AG08470 (cell line): ENCODE measurements around the gene CYB5A.

DNA sequence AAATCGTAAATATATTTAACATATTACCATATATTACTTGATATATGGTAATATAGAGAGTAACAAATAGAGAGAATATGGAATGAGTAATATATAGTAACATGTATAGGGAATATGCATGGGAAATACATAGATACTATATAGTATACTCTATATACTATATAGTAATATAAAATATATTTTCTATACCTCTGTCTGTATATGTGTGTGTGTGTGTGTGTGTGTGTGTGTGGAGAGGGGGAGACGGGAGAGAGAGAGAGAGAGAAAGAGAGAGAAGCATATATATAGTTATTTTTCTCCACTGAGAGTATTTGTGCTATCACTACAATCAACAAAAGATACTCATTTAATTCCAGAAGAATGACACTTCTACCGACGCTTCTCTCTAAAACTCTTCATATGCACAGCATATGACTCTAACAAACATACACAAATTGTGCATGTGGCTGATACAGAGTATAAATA is 295.2 kb upstream of the CDH7 start:
- RRBS, result no CpG with 5 or more reads among the region's 4 CpGs

- RRBS, result no CpG with 5 or more reads among the region's 2 CpGs
Measured at GRCh38 chr18:66599351-66599836, 4.5 kb downstream of the CDH19 start.

DNA sequence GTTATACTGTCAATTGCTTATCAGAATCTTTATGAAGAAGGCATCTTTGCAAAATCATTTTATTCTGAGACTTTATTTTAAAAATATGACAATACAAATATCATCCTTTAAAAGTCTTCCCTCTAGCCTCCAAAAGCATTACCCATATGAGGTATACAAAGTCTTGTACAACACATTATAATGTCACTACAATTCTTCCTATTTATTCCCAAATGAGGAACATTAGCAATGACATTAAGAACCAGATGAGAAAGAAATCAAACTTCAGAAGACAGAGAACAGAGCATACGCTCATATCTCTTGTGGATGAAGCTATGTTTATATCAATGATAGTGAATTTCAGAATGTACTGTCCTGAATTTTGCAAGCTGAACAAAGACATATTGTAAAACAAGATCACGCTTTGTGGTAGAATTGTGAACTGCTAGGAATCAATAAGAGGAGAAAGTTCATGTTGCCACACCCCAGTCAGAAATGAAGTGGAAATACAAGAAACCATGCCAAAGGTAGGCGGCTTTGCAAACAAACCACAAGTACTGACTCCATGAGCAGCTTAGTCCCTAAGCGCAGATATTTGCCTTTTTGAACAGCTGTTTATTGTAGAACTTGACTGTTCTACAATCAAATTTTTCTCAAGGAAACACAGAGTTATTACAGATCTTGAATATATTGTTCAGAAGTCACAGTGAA is 120.6 kb upstream of the CDH19 start:
- RRBS, result no CpG with 5 or more reads among the region's 4 CpGs

GRCh38 chr18:67620861-67621879 is 104.7 kb upstream of the DSEL start:
- RRBS, result no CpG with 5 or more reads among the region's 4 CpGs

- RRBS, result no CpG with 5 or more reads among the region's 1 CpG
Measured at GRCh38 chr18:68054529-68054985, 538.0 kb upstream of the DSEL start.

DNA sequence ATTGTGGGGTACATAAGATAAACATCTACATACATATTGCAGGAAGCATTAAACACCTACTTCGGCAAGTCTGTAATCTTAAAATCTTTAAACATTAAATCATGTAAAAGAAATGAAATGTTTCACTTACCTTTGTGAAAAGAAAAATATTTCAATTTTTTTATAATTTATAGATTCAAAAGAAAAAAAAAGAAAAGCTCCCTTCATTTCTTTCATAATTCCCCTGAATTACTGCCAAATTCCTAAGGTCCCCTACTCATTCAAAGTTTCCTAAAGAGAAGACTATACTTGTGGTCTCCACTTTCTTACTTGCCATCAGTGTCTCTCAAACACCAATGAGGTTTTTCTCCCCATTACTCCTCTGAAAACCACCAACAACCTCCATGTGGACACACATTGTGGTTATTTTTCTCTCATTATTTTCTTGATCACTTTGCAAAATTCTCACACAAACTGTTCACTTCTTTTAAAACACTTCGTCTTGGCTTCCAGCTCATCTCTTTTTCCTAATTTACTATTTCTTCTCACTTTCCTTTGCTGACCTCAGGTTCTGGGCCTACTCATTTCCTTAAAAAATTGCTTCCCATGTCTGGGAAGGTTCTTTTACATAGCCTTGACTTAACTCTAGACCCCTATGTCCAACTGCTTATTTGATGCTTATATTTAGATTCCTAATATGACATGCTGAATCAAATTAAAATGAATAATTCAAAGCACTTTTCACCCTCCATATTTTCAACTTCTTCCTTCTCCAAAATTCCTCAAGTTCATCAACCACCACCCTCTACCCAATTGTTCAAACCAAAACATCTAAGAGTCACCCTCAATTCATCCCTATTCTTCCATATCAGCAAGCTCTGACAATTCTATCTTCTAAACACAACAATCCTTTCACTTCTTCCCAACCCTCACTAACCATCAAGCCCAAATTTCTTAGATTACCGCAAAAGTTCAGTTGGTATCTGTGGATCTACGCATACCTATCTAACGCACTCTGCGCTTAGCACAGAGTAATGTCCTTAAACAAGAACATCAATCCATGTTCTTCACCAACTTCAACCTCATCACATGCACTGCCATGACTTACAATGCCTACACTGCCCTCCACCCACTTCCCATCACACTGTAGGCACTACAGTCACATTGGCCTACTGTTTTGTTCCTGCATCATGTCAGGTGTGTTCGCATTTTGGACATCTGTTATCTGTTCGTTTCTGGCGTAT is 19.7 kb downstream of the TMX3 start:
- RRBS, result no CpG with 5 or more reads among the region's 9 CpGs

GRCh38 chr18:68803334-68803896 is 5.5 kb downstream of the CCDC102B start:
- RRBS, result no CpG with 5 or more reads among the region's 4 CpGs

- RRBS, result no CpG with 5 or more reads among the region's 2 CpGs
Measured at GRCh38 chr18:68984285-68984638, 186.4 kb downstream of the CCDC102B start.

- RRBS, result no CpG with 5 or more reads among the region's 21 CpGs
Measured at GRCh38 chr18:69885647-69886486, 61.8 kb downstream of the CD226 start.

DNA sequence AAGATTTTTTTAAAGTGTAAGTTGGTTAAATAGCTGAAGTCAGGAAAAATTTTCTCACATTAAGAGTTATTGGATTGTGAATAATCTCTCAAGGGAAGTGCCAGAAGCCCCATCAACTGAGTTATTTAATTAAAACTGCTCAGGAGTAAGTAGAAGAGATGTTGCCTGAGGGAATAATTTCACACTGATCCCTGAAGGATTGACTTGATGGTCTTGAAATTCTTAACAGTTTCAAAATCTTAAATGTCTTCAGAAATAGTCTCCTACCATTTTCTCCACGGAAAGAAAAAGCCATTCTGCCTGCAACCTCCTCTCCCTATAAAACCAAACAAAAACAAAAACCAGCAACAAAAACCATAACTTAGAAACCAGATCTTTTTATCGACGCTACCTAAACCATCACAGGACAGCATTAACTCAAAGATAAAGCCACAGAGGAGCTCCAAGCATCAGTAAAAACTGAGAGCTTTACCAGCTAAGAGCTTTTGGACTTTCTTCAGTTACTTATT is 13.0 kb downstream of the CD226 start:
- RRBS, result no CpG with 5 or more reads among the region's 3 CpGs

- RRBS, result no CpG with 5 or more reads among the region's 2 CpGs
Measured at GRCh38 chr18:69955066-69955479, 7.4 kb upstream of the CD226 start.

- RRBS, result no CpG with 5 or more reads among the region's 1 CpG
Measured at GRCh38 chr18:70285410-70285793, 3.4 kb upstream of the SOCS6 start.

GRCh38 chr18:70288166-70288327 is 798 bp upstream of the SOCS6 start:
- RRBS, result no CpG with 5 or more reads among the region's 2 CpGs

DNA sequence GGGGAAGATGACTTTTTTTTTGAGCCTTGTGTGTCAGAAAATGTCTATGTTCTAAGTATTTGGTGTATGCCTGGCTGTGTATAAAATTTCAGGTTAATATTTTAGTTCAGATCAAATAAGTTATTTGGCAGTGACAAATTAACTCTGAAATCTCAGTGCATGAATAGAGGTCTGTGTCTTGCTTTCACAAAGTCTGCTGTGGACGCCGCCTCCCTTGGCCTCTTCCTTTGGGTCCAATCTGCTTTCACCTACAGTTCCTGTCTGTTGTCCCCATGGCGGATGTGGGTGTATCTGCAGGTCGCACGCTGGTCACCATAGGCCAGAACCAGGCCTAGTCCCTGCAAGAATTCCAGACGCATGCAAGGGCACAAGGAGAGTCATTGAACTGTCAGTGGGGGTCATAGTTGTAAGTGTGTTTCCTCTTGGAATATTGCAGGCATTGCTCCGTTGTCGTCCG is 7.4 kb downstream of the SOCS6 start:
- RRBS, result no CpG with 5 or more reads among the region's 9 CpGs

GRCh38 chr18:70335853-70336641 is 47.2 kb downstream of the SOCS6 start:
- RRBS, result no CpG with 5 or more reads among the region's 4 CpGs

- RRBS, result no CpG with 5 or more reads among the region's 5 CpGs
Measured at GRCh38 chr18:70372930-70373754, 84.3 kb downstream of the SOCS6 start.

DNA sequence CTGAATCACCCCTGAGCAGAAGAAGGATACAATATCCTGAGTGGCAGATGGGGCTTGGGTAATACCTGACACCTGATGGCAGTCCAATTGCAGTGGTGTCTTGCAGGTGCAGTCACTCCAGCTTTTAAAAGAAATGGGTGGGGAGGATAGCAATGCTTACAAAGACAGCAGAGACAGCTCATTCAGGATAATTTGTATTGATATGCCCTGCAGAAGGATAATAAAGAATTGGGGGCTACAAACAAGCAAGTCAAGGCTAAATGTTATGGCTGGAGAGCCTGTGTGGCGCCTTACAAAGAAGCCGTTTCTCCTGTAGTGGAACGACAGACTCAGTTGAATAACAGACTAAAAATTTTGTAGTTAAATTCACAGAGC is 456.8 kb downstream of the SOCS6 start:
- RRBS, result no CpG with 5 or more reads among the region's 3 CpGs

DNA sequence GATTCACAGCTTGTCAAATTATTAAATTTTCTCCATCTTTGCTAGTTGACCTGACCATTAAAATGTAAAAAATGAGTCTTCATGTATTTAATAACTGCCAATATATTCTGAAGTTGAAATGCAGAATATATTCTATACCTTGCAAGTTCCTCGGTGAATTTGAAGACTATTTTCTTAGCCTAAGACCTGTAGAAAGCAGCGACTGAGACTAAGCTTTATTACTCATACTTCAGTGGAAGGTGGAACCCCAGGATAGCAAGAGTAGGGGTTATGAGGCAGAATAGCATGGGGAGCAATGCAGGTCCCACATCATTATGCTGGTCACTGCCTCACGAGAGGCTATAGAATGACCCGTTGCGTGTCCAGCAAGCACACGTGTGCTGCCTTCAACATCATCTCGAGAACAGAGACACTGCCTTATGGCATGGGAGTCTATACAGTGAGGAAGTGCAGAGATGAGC is 135.6 kb upstream of the NETO1 start:
- RRBS, result no CpG with 5 or more reads among the region's 7 CpGs

- RRBS, result 29% methylated on average over 8 of the region's 87 CpGs
Measured at GRCh38 chr18:74291162-74292106, at the start of gene CYB5A. Gene CYB5A (minus strand): TSS chr18:74291963.